Spinal cord (tissue), 3 donors: ENCODE data around the gene TEX22.

DNA sequence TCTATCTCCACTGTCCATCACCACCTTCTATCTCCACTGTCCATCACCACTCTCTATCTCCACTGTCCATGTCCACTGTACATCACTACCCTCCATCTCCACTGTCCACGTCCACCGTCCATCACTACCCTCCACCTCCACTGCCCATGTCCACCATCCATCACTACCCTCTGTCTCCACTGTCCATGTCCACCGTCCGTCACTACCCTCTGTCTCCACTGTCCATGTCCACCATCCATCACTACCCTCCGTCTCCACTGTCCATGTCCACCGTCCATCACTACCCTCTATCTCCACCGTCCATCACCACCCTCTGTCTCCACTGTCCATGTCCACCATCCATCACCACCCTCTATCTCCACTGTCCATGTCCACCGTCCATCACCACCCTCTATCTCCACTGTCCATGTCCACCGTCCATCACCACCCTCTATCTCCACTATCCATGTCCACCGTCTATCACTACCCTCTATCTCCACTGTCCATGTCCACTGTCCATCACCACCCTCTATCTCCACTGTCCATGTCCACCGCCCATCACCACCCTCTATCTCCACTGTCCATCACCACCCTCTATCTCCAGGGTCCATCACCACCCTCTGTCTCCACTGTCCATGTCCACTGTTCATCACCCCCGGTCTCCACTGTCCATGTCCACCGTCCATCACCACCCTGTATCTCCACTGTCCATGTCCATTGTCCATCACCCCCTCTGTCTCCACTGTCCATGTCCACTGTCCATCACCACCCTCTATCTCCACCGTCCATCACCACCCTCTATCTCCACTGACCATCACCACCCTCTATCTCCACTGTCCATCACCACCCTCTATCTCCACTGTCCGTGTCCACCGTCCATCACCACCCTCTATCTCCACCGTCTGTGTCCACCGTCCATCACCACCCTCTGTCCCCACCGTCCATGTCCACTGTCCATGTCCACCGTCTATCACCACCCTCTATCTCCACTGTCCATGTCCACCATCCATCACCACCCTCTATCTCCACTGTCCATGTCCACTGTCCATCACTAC, 3.7 kb upstream of the CEP170B start:
- PRO-cap = no peak
- RAMPAGE, long total RNA = no peak

GRCh38 chr14:104895632-104896355, 28.9 kb upstream of the PLD4 start:
- PRO-cap = no peak
- RAMPAGE, long total RNA = no peak

DNA sequence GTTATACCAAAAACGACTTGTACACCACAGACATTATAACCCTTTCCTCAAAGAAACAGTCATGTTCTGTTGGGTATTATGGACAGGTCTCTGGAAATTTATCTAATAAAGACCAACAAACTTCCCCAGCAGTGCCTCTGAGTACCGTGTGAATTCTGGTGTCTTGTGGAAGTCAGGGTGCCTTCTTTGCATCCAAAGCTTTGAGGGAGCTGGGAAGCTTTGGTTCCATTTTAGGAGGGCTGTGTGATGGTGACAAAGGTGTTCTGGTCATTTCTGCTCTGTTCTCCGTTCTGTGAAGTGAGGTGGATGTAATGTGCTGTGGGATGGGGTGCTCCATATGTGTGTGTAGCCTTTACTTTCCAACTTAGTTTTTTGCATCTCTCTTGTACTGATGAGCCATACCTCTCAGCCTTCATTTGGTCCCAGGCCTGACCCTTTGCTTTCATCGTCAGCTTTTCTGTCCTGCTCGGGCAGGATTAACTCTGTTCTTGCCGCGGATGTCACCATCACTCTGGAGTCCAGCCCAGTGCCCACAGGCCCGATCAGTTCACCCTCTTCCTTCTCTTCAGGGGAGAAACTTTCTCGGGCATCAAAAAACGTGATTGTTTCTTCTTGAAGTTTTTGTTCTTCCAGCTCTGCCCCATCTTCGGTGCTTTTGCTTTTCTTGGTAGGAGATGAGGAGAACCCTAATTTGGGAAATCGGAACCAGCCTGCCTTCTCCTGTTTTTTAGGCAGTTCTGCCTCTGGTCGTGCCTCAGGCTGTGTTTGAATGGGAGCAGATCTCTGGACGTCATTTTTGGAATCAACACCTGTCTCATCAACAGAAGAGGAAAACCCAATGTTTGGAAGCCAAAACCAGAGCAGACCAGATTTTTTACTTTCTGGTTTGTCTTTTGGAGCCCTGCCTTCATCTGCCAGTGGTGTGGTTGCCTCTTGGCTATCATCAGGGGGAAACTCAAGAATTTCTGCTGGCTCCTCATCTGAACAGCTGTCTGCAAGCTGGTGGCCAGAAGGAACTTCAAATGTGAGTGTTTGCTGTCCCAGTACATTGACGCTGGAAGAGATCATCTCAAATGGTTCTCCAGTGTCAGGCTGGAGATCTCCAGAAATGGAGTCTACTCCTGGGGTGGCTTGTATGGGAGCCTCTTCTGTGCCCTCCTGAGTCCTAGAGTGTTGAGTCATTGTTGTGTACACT, 13.4 kb downstream of the PLD4 start:
- PRO-cap = no peak
- RAMPAGE, long total RNA = no peak

DNA sequence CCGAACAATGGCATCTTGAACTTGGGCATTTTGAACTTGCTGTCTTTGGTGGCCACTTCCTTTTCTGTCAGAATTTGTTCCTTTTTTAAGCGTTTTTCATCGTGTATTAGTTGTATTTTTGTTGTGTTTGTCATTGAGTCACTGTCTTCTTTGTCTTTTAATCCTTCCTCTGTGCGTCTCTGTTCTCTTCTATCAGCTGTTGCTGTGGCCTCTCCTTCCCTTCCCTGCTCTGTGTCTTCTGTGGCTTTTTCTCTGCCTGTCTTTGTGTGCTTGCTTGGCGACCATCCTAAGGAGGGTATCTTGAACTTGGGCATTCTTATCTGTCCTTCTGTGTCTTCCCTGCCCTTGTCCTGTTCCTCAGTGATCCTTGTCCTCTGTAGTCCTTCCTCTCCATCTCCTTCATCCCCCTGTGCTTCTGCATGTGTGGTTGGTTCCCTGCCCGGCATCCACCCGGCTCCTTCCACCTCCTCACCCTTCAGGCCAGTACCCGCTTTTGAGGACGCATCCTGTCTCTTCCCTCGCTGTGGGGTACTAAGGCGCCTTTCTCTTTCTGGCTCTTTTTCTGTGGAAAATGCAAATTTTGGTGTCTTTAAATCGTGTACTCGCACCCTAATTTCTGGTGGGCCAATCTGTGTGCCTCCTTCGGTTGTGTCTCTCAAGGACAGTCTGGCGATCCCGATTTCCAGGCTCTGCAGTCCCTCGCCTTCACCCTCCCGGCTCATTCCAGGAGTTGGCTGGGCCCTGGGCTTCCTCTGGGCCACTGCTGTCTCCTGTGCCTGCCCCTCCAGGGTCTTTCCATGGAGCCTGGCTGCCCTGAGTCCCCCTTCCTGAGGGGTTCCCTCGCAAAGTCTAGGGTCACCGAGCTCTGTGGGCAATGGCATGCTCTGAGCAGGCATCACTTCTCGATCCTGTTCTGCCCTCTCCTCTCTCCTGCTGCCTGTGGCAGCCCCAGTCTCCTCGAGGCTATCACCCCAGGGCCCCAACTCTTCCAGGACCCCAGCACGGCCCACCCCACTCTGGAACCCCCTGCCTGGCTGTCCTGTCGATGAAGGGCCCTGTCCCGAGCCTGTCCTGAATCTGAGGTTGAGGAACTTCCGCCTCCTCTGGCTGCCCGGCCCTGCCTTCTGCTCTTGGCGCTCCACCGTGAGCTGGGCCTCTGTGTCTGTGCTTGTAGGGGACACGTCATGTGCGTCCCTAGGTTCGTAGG, 24.4 kb downstream of the AHNAK2 start:
- PRO-cap = no peak
- RAMPAGE, long total RNA = no peak

GRCh38 chr14:105059143-105059564, 6.1 kb downstream of the GPR132 start:
- PRO-cap = no peak
- RAMPAGE, long total RNA = no peak

GRCh38 chr14:105091216-105092130, 26.2 kb upstream of the GPR132 start:
- PRO-cap = no peak
- RAMPAGE, long total RNA = no peak

- PRO-cap = no peak
- RAMPAGE, long total RNA = no peak
Measured at GRCh38 chr14:105192801-105193779, 12.0 kb upstream of the NUDT14 start.

GRCh38 chr14:105201703-105202538, 20.8 kb upstream of the NUDT14 start:
- PRO-cap = no peak
- RAMPAGE, long total RNA = no peak

- PRO-cap = no peak
- RAMPAGE, long total RNA = no peak
Measured at GRCh38 chr14:105272396-105273144, 24.2 kb downstream of the BTBD6 start.

DNA sequence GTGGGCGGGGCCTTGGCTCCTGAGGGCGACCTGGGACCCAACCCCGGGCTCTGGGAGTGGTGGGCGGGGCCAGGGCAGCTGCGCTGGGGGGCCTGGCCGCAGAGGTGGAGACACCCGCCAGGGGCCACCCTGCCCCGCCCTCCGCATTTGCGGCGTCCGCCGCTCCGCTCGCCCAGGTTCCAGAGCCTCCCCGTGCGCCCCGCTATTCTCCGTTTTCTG, 556 bp upstream of the BRF1 start:
- PRO-cap = no peak
- RAMPAGE, long total RNA = no peak

DNA sequence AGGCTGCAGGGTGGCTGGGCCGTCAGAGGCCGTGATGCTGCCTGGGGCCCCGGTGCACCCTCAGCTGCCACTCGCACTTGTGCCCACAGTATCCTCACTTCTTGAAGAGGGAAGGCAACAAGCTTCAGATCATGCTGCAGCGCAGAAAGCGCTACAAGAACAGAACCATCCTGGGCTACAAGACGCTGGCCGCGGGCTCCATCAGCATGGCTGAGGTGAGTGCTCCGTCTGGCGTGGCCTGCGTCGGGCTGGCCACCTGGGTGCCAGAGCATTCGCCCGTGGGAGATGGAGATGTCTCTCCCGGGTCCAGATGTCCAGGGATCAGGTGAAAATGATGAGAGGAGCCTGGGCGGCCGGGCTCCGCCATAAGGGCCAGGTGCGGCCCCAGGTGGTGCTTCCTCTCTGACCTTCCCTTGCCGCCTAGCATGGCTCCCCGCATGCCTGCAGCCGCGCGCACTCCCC, 40.4 kb downstream of the PACS2 start:
- PRO-cap = no peak
- RAMPAGE, long total RNA = no peak

DNA sequence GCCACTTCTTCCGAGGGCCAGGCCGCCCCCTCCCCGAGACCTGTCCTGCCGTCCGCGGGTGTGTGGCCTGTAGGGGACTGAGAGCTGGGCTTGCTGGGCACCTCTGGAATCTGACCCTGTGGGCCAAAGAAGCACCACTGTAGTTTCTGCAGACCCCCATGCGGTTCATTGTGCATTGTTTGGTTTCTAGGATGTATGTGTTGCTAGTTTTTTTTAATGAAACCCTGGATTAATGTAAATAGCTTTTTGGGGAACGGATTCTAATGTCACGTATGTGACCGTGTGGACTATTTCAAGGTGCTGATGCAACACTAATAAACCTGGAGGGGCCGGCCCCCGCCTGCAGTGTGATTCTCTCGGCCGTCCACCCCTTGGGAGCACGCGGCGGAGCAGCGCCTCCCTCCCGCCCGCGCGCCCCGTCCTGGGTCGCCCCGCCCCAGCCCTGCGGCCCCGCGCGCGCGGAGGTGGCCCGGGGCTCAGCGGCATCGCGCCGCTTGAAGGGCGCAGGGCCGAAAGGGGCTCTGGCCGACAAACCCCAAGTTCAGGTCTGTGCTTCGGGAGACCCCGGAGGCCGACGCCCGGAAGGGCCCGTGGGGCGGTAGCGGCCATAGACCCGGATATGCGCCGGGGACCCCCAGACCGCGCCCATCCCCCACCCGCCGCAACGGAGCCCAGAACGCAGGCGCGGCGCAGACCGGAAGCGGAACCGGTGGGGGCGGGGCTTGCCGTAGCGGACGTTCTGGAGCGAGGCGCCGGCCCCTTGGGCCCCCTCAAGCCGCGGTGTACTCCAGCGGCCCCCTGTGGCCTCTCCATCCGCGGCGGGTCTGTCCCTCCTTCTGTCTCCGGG, at the start of gene TEX22:
TSS of gene TEX22 (plus strand) at position 725 of the 847 bp plus-strand sequence.
- PRO-cap = no peak
- RAMPAGE, long total RNA = no peak

DNA sequence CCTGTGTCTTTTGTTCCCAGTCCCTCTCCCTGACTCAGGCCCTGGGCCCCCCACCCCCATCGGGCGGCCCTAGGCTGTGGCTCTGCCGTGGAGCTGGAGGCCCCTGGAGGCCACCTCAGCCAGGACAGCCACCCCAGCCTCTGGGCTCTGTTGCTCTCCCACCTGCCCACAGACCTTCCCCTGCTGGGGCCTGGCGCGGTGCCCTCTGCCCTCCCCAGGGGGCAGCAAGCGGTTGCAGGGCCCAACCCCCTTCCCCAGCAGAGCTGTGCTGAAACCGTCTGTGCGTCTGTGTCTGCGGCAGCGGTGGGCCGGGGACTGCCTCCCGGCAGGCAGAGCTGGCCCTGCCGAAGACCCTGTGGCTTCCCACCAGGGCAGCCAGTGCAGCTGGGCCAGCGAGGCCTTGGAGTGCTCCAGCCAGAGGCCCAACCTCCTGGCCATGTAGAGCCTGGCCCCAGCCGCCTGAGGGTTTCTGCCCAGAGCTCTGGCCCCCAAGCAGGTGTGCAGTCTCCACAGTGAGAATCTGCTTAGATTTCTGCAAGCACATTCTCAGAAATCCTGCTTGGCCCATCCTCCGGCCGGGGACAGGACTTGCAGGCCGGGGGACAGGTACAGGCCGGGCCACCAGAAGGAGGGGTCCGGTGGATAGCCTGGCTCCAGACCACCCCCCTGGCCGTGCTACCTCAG, 3.7 kb upstream of the CRIP2 start:
- PRO-cap = no peak
- RAMPAGE, long total RNA = no peak

GRCh38 chr14:105474961-105475071, 195 bp downstream of the CRIP2 start:
- PRO-cap = no peak
- RAMPAGE, long total RNA = no peak

- PRO-cap = no peak
- RAMPAGE, long total RNA = no peak
Measured at GRCh38 chr14:105529339-105530755, 3.5 kb downstream of the TMEM121 start.

DNA sequence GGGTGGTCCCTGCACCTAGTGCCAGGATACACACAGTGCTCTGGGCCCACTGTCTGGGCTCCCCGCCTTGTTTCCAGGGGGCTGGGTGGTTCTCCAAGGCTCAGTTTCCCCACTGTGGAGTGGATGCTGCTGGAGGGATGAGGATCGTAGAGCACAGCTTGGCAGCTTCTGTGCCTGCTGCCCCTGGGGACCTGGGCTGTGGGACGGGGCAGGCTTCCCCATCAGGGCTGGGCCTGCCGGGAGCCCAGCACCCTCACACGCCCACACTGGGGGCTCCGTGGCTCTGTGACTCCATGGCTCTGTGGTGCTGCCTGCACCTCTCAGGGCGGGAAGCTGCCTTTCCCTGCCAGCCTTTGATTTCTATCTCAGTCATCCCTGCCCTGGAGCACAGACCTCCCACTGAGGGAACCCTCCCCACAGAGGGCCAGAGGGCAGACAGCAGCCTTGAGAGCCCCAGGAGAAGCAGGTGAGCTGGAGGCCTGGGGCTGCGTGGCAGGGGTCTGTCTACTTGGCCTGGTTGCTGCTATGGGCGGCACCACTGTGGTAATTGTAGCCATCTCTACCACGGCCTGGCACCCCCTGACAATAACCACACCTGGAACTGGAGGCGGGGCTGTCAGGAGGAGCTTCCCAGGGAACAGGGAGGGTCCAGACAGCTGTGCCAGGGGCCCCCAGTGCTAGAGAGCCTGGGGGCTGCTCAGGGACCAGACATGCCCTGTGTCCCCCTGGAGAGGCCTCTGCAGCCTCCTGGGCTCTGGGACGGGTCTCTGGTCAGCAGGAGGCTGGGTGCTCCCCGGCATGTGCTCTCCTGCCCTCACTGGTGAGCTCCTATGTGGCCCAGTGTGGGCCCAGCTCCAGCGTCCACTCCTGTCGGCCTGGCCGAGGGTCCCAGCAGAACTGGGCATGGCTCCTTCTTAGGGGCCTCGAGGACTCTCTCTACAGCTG, 357.2 kb downstream of the TMEM121 start:
- PRO-cap = no peak
- RAMPAGE, long total RNA = no peak

- PRO-cap = no peak
- RAMPAGE, long total RNA = no peak
Measured at GRCh38 chr14:105917768-105918551, 391.6 kb downstream of the TMEM121 start.

GRCh38 chr14:105986706-105987289, 460.4 kb downstream of the TMEM121 start:
- PRO-cap = no peak
- RAMPAGE, long total RNA = no peak

- PRO-cap = no peak
- RAMPAGE, long total RNA = no peak
Measured at GRCh38 chr14:106506812-106507695, 980.7 kb downstream of the TMEM121 start.